GM23248 (cell line): Measurements from ENCODE around the gene PNLDC1.

DNA sequence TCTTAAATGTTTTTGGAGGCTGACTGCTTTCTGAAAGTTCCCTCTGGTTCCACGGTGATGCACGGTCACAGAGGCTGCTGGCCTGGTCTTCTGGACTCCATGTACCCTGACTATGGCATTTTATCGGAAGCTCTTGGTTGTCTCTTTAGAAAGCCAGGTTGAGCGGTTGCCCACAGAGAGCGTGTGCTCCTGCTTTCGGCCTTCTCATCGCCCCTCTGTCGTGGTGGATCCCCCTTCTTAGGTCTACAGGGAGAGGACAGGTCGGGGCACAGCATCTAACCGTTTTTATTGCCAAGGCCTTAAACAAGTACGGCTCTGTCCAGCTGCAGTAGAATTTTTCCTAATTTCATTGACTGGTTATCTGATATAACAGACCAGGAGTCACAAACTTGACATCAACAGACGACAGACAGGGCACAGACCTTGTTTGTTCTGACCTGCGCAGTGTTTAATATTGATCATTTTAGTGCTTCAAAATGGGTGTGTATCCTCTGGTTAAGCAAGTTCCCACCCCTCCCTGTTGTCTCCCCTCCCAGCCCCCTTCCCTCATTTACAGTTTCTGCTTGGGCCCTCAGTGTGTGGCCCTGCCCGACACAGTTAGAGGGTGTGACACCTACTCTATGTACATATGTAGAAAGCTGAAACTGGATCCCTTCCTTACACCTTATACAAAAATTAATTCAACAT lies 24.7 kb downstream of the SYTL3 start:
- RAMPAGE, long total RNA, result no peak

DNA sequence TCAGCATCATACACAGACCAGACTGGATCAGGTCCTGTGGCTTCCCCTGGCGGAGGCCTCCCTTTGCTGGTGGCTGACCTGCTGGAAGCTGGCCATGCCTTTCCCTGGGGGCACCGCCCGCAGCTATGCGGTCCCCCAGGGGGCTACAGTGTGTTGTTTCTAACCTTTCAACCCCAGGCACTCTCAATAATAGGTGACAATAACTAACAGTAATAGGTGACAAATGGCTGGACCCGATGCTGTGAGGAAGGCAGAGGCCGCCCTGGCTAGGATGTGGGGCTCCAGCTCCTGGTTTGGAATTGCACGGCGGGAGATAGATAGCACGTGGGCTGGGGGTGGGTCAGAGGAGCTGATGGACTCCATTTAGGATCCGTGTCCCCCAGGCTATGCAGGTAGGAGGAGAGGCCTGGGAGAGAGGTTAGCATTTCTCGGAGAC lies 61.5 kb downstream of the EZR start:
- RAMPAGE, long total RNA, result no peak

- RAMPAGE, long total RNA, result no peak
Observed at GRCh38 chr6:158765127-158765411, 54.1 kb downstream of the EZR start.

DNA sequence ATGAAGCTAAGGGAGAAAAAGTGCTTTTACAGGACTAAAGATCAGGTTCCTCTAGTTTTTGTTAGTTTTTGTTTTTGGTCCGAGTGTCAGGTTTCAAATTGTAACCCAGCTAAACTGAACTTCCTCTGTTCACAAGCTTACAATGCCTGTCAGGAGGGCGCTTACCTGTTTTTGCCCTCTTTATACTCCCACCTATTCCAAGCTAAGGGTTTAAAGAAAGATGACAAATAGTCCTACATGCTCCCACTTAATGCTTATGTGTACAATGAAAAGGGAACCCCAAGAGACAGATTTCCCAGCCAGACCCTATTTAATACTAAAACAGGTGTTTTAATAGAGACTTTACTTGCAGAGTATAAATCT lies 38.5 kb downstream of the EZR start:
- RAMPAGE, long total RNA, result no peak

DNA sequence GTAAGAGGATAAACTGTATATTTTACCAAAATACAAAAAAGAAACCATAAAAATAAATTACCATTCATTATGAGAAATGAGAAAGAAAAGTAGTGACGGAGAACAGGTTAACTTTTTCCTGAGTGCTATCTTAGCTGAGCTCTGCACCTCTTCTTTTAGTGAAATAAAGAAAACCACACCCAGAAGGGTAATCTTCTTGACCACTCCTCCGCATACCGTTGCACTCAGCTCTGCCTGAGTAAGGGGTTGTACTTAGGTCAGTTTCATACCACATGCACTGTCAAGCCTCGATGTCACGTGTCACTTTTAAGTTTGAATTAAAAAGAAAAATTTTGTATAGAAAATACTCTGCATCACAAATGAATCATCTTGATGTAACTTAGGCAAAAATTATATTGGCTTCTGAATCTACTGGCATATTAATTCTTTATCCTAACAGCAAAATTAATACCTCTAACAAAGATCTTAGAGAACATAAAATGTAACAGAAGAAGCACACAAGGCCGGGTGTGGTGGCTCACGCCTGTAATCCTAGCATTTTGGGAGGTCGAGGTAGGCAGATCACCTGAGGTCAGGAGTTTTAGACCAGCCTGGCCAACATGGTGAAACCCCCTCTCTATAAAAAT lies 2.8 kb downstream of the EZR start:
- RAMPAGE, long total RNA, result no peak

DNA sequence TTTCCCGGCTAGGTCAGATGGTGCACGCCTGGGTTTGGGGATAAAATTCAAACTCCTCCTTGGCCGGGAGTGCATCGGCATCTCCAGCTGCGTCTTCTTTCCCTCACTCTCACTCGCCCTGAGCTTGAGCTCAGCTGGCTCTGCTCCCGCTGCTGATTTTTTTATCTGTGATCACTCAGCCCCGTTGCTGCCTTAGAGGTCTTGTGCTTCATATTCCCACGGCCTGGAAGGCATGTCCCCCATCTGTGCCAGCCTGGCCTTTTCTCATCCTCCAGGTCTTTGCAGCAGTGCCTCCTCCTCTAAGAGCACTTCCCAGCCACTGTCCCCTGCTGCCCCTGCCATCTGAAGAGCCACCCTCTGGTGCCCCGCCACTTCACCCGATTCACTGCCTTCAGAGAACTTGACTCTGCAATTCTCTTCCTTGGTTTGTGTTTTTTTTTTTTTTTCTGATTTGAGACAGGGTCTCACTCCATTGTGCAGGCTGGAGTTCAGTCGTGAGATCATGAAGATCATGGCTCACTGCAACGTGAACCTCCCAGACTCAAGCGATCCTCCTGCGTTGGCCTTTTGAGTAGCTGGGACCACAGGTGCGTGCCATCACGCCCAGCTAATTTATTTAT lies 7.0 kb upstream of the EZR start:
- RAMPAGE, long total RNA, result no peak

- RAMPAGE, long total RNA, result no peak
Observed at GRCh38 chr6:158860398-158860644, 41.2 kb upstream of the EZR start.

DNA sequence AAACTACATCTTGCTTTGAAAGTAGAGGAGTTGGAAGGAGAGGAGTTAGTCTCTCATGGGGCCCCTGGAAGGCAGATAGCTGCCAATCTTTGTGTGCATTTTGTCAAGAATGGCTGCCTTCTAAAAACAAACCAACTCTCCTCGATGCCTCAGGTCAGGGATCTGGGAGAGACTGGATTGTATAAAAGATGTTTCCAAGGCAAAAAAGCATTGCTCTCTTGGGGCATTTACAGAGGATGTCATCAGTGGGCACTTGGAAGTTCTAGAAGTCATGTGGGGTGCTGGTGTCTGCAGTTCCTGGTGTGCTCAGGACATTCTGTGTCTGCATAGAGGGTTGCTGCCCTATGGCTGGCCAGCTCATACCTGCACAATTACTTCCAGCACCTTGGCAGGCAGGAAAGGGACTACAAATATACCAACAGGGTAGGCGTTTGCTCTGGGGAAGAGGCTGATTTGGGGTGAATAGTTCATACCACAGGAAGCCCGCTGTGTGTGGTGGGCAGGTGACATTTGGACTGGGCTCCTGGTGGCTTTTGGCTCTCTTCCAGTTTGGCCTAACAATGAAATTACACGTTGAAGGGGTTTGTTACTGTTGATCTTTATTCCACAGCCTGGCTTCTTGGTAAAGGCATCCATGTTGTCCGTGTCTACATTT lies 88.4 kb downstream of the RSPH3 start:
- RAMPAGE, long total RNA, result no peak

GRCh38 chr6:158923808-158924588 lies 76.0 kb downstream of the RSPH3 start:
- RAMPAGE, long total RNA, result no peak

GRCh38 chr6:159000629-159000966 lies 596 bp upstream of the RSPH3 start:
- RAMPAGE, long total RNA, result no peak

DNA sequence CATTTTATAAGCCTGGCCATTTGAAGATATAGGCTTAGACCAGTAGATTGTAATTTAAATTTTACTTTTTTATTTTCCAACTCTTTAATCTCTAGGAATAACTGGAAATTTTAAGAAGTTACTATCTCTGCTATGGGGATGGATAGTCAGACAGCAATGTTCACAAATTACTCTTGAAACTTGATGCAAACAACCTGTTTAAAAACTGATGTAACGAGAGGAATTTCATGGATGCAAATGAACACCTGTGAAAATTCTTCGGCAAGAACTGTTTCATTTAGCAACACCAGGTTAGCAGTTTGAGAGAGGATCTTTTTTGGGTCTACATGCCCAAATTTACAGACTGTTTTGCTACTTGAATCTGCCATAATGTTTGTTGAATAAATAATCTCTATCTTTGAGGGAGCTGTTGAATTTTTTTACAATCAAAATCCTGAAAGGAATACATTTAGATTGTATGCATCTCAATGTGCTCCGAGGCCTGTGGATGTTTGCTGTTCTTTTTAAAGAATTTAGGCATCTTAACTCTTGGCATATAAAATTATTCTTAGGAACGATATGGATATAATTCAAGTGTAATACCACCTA lies 20.1 kb upstream of the RSPH3 start:
- RAMPAGE, long total RNA, result no peak

GRCh38 chr6:159103879-159104407 lies 59.2 kb upstream of the TAGAP start:
- RAMPAGE, long total RNA, result no peak

- RAMPAGE, long total RNA, result no peak
Observed at GRCh38 chr6:159107249-159108172, 61.7 kb upstream of the FNDC1 start.

GRCh38 chr6:159687966-159688390 lies 5.1 kb downstream of the SOD2 start:
- RAMPAGE, long total RNA, result no peak

DNA sequence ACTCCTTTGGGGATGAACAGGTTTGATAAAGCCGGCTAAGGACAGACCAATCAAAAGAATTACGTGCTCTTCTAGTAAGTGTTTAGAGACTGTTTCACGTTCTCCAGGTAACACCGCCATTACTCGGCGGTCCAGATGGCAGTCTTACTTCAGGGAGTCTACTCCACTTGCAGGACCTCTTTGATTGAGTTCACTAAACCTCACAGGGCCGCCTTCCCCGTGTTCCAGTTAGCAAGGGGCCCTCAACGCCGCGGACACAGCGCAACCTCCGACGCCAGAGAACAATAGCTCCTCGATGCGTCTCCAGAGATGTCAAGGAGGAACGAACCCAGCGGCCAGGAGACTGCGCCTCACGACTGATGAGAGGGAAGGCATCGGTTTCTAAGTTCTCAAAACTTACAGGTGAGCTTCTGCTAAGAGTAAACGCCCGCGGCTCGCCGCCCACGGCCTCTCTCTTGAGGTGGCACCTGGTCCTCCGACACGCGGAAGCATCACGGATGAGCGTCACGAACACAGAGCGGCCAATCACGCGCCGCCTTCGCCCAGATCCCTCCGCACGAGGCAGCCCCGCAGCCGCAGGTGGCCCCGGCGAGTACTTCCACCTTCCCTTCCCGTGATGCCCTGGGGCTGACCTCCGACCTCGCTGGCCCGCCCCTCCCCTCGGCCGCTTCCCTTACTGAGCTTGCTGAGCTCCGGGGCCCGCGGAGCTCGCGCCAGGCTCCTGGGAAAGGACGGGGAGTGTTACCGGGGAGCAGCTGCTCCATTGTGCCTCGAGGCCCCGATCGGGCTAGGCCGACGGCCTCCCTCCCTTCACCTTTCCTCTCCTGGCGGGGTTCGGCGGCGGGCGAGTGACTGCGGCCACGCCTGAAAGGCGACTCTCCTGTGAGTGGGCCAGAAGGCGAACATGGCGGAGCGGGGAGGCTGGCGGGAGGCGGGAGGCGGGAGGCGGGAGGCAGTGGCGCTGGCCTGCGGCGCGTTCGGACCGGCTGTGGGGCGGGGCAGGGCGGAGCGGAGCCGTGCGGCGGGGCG lies 540 bp upstream of the WTAP start:
- RAMPAGE, long total RNA, result start-site peak on the plus strand centred at position 679 of the sequence, 19 bp wide, 115 and 161 reads in 2 replicates; start-site peak on the minus strand centred at position 916 of the sequence, 68 bp wide, 12 and 37 reads in 2 replicates

- RAMPAGE, long total RNA, result no peak
Observed at GRCh38 chr6:159800095-159800432, at the start of gene PNLDC1. PNLDC1 (plus strand) TSS chr6:159800276.

GRCh38 chr6:159977400-159977847 lies 8.5 kb downstream of the IGF2R start:
- RAMPAGE, long total RNA, result no peak

GRCh38 chr6:160027086-160027520 lies 58.2 kb downstream of the IGF2R start:
- RAMPAGE, long total RNA, result no peak

GRCh38 chr6:160037581-160038416 lies 68.9 kb downstream of the IGF2R start:
- RAMPAGE, long total RNA, result no peak

DNA sequence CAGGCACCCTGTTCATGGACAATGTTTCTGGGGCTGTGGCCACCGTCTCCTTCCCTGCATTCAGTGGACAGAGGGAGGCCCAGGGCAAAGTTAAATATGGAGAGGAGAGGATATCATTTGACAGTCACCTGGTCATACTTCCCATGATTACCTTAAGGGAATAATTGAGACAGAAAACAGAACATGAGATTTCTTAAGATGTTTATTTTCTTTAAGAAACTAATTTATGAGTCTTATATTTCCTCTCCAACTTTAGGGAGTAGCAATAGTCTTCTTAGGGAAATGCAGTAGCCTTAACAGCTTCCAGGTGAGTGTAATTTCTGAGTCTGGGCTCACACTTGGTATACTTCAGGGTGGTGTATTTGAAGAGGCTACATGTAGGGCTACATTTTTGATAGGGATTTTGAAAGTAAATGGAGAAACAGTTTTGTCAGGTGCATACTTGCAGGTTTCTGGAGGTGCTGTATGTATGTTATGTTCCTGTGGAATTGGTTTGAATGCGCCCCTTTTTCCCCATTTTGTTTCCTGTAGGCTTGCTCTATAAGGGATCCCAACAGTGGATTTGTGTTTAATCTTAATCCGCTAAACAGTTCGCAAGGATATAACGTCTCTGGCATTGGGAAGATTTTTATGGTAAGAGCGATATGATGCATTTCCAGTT lies 64.0 kb upstream of the SLC22A1 start:
- RAMPAGE, long total RNA, result no peak